A673 (cell line): ENCODE measurements around the gene XPNPEP1.

- PRO-cap = bidirectional peak, plus-strand start at chr10:104329312, minus-strand start at chr10:104329230; bidirectional peak, plus-strand start at chr10:104329610, minus-strand start at chr10:104329517
These were observed 9.2 kb downstream of the ITPRIP start for GRCh38 chr10:104328839-104329772.

- PRO-cap = bidirectional peak, plus-strand start at chr10:104337813, minus-strand start at chr10:104337685; bidirectional peak, plus-strand start at chr10:104338313, minus-strand start at chr10:104338226
These were observed 602 bp downstream of the ITPRIP start for GRCh38 chr10:104337457-104338269.

DNA sequence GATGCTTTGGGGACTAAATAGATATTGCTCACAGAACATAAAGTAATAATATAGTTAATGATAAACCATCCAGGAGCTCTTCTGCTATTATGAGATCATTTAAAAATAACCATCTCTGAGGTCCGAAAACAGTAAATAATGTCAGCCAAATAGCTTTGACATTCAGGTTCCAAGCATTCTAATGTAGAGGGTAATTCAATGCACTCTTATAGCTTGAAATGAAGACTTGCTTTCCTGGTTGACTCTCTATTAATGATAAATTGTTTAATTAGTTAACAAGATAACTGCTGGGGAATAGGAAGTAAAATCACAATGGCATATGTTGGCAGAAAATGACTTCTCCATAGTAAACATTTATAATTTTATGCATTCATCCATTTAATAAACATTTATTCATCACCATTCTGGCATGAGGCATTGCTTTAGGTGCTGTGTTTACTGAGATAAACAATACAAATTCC lies 875.6 kb downstream of the SORCS3 start:
- PRO-cap = no peak

GRCh38 chr10:105837969-105838391 lies 1196.9 kb downstream of the SORCS3 start:
- PRO-cap = no peak

GRCh38 chr10:109740370-109740825 lies 182.9 kb downstream of the XPNPEP1 start:
- PRO-cap = no peak

DNA sequence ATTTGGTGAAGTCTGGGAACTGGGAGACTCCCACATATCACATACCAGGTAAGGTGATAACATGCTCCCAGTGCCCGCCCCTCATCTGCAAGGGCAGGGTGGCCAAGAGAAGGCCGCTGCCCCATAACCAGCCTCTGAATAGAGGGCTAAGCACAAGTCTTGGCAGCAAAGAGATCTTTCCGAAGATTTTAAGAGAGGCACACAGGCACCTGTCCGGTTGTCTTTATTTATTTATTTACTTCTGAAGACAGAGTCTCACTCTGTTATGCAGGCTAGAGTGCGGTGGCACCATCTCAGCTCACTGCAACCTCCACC lies 34.4 kb downstream of the XPNPEP1 start:
- PRO-cap = no peak

DNA sequence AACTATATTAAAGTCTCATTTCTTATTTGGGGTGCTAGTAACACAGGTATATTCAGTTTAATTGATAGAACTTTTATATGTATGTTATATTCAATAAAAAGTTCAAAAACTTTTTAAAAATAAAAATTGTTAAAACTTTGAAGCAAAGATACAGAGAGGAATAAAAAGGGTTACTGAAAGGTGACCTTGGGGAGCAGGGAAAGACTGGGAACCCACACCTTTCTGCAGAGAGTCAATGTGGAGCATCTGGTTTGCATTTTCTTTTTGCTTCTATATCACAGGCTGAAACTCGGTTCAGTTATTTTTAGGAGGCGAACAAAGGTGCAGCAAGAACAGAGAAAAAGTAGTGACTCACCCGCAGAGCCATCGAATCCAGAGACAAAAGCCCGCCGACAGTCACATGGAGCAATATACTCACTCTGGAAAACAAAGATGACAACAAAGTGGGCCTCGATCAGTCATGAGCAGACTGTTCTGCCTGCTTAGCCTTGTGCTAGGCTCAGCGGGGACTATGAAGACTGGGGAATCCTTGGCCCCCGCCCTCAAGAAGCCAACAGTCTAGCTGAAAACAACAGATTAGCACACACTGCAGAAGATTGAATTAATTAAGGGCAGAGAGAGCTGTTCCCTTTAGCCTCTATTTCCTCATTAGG lies 30.5 kb downstream of the XPNPEP1 start:
- PRO-cap = no peak

GRCh38 chr10:109922721-109923950 lies at the start of gene XPNPEP1:
XPNPEP1 (minus strand) TSS chr10:109923511.
- PRO-cap = bidirectional peak, plus-strand start at chr10:109923619, minus-strand start at chr10:109923393

GRCh38 chr10:109996696-109997214 lies 11.0 kb upstream of the ADD3 start:
- PRO-cap = no peak

DNA sequence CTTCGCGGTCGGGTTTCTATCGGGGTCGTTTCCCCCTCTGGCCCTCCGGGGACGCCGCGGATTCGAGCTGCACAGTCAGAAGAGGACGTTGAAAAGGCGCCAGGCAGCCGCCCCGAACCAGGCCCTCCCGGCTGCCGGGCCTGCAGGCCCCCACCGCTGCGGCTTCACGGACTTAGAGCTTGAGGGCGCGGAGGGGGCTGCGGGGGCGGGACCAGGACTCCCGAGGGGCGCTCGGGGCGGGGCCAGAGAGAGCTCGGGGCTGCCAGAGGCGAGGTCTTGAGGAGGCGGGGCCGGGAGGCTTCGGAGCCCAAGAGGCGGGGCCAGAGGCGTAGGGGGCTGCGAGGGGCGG lies 275 bp upstream of the ADD3 start:
- PRO-cap = bidirectional peak, plus-strand start outside the sequence, minus-strand start at position 174 of the sequence

DNA sequence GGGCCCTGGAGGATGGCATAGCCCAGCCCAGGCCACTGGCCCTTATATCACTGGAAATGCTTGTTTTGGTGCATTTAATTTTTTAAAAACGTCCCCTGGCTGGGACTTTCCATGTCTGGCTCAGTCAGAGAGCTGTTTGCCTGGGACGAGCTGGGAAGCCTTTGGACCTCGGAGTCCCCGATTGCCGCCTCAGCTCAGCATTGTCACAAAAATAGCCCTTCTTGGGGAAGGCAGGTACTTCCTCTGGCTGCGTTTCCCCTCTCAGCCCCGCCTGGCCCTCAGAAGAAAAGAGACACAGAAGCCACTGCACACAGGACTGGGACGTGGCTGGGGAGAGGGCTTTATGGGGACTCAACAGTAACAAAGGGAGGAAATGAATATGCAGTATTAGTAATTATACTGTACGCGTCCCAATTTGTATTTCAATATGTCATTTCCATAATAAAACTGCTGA lies 31.2 kb upstream of the MXI1 start:
- PRO-cap = no peak

- PRO-cap = bidirectional peak, plus-strand start at chr10:110210112, minus-strand start at chr10:110209864; bidirectional peak, plus-strand start at chr10:110210445, minus-strand start at chr10:110210281
These were observed 2.5 kb downstream of the MXI1 start for GRCh38 chr10:110209767-110210515.

DNA sequence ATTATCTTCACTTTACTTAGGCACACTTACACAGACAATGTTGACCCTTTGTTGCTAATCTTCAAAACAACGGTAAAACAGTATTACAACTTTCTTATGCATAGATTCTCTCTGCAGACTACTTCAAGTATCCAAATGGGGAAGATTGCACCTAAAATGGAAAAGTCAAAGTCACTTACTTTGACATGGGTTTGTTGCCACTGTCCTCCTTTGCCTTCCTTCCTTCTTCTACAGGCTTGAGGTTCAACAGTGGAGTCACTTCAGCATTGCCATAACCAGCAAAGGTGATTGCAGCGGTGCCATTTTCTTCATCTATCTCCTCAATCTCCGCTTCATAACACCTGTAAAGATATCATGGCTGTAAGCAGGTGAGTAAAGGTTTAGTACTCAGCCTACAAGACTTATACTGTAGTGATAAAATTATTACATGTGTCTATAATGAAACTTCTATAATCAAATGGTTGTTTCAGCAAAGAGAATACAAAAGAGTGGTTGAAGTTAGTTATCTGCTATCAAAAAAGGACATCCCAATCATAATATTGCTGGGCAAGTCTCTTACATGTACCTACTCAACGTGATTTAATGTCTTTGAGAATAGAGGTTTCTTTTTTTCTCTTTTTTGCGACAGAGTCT lies 7.2 kb downstream of the SMNDC1 start:
- PRO-cap = no peak

GRCh38 chr10:110426144-110426679 lies 71.5 kb upstream of the DUSP5 start:
- PRO-cap = no peak

GRCh38 chr10:110447020-110447866 lies 50.5 kb upstream of the DUSP5 start:
- PRO-cap = unidirectional peak, minus-strand start at chr10:110447436

GRCh38 chr10:110498048-110499046 lies 640 bp downstream of the DUSP5 start:
- PRO-cap = bidirectional peak, plus-strand start at chr10:110498411, minus-strand start at chr10:110498267

- PRO-cap = no peak
These were observed 5.1 kb downstream of the DUSP5 start for GRCh38 chr10:110502398-110503615.

GRCh38 chr10:110578478-110578861 lies 11.0 kb downstream of the SMC3 start:
- PRO-cap = no peak

DNA sequence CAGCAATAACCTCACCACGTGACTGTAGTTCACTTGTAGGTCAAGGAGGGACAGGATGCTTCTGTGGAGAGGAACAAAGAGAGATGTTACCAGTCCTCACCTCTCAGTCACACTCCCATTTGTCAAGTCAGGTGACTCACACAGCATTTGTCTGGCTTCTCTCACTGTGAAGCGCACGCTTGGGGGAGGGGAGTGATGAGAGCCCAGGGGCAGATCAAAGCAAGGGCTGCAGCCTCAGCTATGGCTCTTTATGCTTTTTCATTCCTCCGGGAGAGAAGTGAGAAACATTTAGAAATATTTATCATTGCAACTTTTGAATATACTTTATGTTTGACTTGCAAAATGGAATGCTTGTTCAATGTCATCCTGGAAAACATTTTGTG lies 2.8 kb upstream of the RBM20 start:
- PRO-cap = no peak

- PRO-cap = unidirectional peak, plus-strand start at chr10:110672397
These were observed 28.1 kb downstream of the RBM20 start for GRCh38 chr10:110671776-110673042.